ENCODE results near the gene ZNF648.

- CAGE, long polyA plus RNA: no peak
- RRBS: no CpG with 5 or more reads among the region's 8 CpGs
These were observed 71.4 kb downstream of the IER5 start for GRCh38 chr1:181159865-181160391.

DNA sequence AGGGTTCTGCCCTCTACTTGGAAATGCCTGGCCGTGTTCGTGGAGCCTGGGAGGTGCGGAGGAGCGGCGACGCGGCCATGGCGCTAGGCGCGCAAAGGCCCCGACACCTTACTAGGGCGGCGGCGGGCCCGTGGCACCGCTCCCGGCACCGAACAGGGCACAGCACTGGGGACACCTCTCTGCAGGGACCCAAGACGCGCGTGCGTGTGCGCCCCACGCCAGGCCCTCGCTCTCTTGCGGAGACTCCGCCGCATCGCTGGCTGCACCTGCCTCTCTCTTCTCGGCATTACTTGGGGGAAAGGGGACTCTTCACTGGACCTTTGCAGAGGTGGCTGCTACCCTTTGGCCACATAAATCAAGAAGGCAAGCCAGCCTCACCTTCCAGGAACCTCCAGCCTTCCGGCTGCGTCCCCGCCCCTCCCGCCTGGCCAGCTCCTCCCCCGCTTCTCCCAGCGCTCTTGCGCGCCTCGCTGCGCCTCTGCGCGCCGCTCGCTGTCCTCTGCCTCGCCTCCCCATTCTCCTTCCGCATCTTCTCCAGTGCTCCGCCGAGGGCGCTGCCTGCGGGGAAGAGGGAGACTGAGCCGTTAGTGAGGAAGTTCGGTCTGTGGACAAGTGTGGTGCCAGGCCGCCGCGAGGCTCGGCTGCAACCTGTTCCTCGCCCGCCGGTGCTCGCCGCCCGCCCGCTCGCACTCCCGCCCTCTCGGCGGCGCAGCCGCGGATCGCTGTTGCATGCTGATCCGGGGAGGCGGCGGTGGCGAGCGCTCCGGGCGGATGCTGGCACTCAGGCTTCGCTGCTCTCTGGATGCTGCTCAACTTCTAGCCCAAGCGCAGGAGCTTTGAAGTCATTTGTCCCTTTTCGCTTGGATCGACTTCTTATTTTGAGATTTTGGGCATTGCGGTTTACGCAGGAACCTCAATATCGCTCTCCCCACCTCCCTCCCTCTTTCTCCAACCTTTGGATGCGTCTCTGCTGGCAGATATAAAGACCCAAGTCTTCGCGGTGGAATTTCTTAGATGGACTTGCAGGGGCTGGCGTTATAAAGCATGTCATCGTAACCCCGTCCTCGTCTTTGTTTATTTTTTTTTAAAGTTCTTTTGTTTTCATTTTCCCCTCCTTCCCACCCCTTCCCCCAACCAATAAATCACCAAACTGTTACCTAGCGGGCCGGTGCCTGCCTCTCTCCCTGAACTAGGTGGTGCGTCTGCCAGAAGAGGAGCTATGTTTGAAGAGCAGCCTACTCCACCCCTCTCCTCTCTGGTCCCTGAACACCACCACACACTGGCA, 731 bp upstream of the CACNA1E start:
- CAGE, long polyA plus RNA: no peak
- RRBS: 3% methylated on average over 13 of the region's 95 CpGs

GRCh38 chr1:181647548-181648121, 164.3 kb downstream of the CACNA1E start:
- CAGE, long polyA plus RNA: no peak
- RRBS: no CpG with 5 or more reads among the region's 8 CpGs

DNA sequence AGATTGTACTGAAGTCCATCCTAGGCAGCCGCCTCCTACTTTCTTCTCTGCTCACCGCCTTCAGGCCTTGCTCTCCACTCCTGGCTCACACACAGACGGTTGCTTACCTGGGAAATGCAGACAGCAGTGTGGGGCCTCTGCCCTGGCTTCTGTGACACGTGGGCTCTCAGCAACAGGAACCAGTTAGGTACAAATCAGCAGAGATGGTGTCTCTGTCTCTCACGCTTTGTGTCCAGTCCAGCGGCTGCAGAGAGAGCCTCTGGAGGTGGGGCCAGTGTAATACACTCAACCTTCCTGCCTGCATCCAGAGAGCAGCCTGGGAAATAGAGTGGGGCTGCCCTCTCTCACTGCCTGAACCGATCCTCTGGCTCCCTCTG, at the start of gene ZNF648:
ZNF648 (minus strand) TSS at position 252 of the 377 bp plus-strand sequence.
- CAGE, long polyA plus RNA: no peak
- RRBS: no CpG with 5 or more reads among the region's 7 CpGs

DNA sequence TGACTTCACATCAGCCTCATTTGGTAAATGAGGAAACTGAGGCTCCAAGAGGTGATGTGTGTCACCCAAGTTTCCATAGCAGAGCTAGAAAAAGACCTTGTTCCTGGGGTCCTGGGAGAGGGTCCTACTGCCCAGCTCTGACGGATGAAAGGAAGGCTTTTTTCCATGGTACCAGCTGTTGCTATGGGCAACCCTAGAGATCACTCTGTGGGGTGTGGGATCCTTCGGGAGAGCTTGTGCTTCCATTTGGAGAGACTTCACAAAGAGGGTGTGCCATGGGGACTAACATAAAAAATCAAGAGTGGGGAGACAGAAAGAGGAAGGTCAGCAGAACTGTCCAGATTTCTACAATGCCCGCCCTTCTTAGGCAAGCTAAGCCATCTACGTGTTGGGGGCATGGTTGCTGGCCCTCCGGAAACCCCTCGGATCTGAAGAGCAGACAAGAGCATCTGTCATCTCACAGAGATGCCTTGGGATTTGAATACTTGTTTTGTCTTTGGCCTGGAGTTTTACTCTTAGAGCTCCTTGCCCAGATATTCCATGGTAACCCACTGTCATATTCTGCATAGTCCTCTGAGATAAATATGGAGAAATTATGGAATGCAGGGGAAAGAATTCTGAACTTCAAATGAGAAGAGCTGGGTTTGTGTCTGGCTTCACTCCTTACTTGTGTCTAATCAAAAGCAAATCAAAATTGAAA, 83.9 kb upstream of the ZNF648 start:
- CAGE, long polyA plus RNA: no peak
- RRBS: no CpG with 5 or more reads among the region's 6 CpGs

GRCh38 chr1:182149165-182150058, 87.9 kb upstream of the ZNF648 start:
- CAGE, long polyA plus RNA: no peak
- RRBS: no CpG with 5 or more reads among the region's 7 CpGs

DNA sequence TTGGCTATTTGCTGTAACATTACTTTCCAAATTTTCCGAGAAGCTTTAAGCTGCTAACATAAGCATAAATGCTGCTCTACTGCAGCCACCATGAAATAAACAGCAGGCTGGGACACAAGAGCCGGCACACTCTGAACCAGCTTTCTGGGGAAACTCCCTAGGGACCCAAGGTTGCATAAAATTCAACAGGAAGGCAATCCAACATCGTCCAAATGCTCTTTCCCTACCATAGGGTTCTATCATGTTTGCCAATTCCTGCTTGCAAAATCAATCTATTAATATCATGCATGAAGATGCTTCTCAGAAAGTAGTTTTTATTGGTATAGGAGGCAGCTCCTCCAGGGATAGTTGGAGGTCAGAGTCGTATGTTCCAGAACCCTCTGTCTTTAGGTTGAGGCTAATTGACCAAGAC, 136.1 kb upstream of the ZNF648 start:
- CAGE, long polyA plus RNA: no peak
- RRBS: no CpG with 5 or more reads among the region's 4 CpGs

DNA sequence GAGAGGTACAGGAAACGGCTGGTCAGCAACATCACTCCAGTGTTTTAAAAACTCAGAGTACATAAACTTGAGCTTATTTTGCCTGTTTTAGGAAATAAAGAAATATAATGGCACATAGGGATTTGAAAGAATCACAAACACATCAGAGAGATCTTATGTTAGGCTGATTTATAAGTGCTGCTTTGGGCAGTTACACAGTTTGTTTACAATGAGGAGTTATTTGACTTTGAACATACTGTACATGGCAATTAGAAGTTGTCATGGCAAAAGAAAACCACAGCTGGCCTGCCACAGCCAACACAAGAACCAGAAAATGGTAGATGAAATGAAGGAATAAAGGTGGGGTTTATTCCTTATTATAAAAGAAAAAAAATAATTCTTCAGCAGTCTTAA, 8.9 kb downstream of the GLUL start:
- CAGE, long polyA plus RNA: no peak
- RRBS: no CpG with 5 or more reads among the region's 1 CpG

GRCh38 chr1:182390212-182390889, 1.2 kb downstream of the GLUL start:
- CAGE, long polyA plus RNA: no peak
- RRBS: 1% methylated on average over 12 of the region's 35 CpGs

DNA sequence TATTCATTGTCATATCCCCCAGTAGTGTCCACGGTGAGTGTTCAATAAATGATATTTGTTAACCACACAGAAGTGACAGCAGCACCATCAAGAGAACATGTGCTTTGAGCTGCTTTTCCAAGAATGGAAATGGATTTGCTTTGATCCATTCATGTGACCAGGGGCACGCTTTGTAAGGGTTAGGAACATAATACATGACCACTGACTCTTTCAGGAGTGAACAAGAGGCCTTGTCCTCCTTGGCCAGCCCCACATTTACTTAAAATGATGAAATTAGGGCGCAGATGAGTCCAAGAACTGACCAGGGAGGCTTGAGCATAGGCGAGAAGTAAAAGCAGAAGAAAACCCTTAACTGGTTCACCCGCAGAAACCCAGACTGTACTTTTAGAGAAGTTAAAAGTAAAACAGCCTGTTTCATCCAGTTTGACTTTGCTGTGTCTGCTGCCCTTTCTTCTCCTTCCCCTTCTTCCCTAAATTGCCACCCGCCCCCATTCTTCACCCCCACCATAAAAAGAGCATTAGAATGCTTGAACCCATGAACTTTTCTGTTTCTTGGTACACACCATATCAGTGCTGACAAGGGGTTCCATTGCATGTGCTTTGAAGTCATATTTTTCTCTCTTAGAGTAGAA, 2.5 kb upstream of the GLUL start:
- CAGE, long polyA plus RNA: no peak
- RRBS: no CpG with 5 or more reads among the region's 6 CpGs

- CAGE, long polyA plus RNA: no peak
- RRBS: no CpG with 5 or more reads among the region's 7 CpGs
These were observed 13.6 kb upstream of the RGS16 start for GRCh38 chr1:182617569-182618366.

GRCh38 chr1:182629696-182630080, 25.5 kb upstream of the RGS16 start:
- CAGE, long polyA plus RNA: no peak
- RRBS: no CpG with 5 or more reads among the region's 3 CpGs

DNA sequence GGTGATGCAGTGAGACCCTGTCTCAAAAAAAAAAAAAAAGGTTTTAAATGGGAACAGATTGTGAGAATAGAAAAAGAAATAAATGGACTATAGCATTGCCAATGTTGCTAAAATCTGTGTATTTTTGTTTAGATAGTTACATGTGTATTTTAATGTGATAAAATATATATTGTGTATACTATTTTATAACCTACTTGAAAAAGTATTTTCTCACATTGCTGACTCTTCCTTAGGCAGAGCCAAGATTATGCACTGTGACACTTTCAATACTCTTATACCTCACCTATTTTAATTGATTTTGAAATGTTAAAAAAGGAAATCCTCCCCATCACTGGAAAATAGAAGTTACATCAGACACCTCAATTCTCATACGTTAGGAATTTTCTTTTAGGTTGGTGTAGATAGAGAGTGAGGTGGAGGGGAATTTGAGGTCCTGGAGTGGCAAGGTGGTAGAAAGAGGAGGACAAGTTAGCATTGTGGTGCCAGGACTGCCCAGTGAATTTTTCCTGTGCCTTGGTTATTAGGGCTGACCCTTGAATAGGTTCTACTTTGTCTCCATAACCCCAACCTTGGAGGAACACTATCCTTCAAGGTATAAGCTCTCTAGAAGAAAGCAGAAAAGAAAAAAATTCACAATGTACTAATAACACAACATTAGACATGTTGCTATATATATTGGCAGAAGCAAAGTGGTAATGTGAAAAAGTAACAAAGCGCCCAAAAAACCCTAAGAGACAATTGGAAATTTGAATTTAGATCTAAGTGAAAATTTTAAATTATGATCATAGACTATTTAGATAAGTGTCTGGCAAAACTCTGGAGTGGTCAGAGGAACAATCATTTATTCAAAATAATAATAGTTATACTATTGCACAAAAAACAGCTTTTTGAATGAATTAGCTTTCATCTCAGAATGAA, 11.7 kb downstream of the DHX9 start:
- CAGE, long polyA plus RNA: no peak
- RRBS: no CpG with 5 or more reads among the region's 2 CpGs

DNA sequence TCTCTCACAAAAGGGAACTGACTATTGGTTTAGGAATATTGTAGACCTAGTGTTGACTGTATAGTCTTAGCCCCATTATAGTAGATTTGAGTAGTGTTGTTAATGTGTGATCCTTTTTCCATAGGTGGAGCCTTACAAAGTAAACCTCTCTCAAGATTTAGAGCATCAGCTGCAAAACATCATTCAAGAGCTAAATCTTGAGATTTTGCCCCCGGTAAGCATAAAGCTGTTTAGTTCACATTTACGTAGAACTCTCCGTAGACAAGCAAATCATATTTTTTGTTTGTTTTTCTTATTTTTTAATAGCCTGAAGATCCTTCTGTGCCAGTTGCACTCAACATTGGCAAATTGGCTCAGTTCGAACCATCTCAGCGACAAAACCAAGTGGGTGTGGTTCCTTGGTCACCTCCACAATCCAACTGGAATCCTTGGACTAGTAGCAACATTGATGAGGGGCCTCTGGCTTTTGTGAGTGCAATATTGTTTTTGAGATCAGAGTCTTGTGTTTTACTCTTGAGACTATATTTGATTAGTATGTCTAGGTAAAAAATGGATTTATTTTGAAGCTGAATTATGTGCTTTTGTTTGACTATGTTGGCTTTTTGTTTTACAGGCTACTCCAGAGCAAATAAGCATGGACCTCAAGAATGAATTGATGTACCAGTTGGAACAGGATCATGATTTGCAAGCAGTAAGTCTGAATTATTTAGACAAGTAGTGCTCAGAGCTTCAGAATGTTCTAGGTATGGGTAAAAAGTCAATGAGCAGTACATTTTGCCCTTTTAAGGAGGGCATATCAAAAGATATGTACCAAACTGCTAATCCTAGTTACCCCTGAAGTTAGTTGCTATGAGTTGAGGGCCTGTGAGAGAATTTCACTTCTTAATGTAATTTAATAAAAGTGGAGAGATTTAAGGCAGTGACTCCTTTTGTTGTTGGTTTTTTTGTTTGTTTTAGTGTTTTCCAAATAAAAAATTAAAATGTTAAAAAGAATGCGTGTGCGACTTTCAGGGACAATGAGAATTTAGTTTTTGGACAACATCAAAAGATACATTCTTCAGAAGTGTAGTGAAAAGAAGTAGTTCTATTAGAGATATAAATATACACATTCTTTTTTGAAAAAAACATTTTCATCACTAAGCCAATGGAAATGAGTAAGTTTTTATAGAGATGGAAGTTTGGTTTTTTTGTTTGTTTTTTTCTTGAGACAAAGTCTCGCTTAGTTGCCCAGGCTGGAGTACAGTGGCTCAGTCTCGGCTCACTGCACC, 19.7 kb downstream of the DHX9 start:
- CAGE, long polyA plus RNA: no peak
- RRBS: no CpG with 5 or more reads among the region's 9 CpGs

GRCh38 chr1:182866139-182866833, 27.1 kb downstream of the DHX9 start:
- CAGE, long polyA plus RNA: no peak
- RRBS: no CpG with 5 or more reads among the region's 10 CpGs

DNA sequence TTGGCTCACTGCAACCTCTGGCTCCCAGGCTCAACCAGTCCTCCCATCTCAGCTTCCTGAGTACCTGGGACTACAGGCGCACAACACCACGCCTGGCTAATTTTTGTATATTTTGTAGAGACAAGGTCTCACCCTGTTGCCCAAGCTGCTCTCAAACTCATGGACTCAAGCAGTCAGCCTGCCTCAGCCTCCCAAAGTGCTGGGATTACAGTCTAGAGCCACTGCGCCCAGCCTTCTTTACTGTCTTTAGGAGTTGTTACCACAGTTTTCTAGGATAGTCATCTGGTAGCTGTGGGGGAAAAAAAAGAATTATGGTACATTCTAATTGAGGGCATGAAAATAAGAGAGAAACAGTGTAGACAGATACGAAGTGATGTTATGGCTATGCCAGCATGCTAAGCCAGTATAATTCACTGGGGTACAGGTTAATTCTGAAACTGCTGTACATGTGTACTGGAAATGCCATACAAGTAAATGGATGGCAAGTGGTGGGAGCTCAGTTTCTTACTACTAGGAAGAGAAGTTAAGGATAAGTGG, 33.9 kb downstream of the DHX9 start:
- CAGE, long polyA plus RNA: no peak
- RRBS: no CpG with 5 or more reads among the region's 4 CpGs

GRCh38 chr1:182886585-182887813, 47.9 kb downstream of the DHX9 start:
- CAGE, long polyA plus RNA: no peak
- RRBS: no CpG with 5 or more reads among the region's 19 CpGs

- CAGE, long polyA plus RNA: no peak
These were observed 21.7 kb downstream of the LAMC1 start for GRCh38 chr1:183044964-183045282.

DNA sequence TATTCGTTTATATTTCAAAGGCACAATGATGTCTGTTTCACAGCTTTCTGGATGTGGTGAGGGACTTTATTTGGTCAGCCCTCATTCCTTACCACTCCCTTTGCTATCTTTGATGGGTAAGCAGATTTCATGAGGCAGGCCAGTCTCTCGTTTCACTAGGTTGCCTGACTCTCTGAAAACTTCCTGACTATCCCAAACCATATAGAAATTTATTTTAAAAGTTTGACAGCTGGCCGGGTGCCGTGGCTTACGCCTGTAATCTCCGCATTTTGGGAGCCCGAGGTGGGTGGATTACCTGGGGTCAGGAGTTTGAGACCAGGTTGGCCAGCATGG, 34.0 kb downstream of the LAMC1 start:
- CAGE, long polyA plus RNA: no peak
- RRBS: no CpG with 5 or more reads among the region's 7 CpGs

DNA sequence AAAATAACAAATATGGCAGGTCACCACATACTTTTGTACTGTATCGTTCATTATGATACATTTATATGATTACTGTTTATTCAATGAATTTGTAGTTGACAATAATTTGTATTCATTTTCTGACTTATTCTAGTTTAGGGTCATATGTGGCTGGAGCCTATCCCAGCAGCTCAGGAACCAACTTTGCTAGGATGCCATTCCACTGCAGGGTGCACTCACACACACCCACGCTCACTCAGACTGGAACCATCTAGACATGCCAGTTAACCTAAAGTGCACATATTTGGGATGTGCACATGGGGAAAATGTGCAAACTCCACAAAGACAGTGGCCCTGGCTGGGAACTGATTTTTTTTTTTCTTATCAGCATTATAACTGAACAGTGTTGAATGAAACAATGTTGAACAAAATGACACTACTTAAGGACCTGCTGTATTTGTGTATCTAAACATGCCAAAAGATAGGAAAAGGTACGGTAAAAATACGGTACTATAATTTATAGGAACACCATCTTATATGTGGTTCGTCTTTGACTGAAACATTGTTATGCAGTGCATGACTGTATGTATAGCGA, 41.6 kb downstream of the LAMC1 start:
- CAGE, long polyA plus RNA: no peak
- RRBS: no CpG with 5 or more reads among the region's 6 CpGs

Measured in BJ (cell line).